ENCODE measurements around a stretch of chr15.

GRCh38 chr15:69679527-69679861 lies 226.9 kb downstream of the RPLP1 start:
- PRO-cap, 2 experiments, result no peak in any of the 2 experiments

- PRO-cap, 2 experiments, result no peak in any of the 2 experiments
Measured at GRCh38 chr15:69997813-69998209, 99.9 kb downstream of the TLE3 start.

GRCh38 chr15:70053521-70054242 lies 44.0 kb downstream of the TLE3 start:
- PRO-cap, 2 experiments, result no peak in any of the 2 experiments

DNA sequence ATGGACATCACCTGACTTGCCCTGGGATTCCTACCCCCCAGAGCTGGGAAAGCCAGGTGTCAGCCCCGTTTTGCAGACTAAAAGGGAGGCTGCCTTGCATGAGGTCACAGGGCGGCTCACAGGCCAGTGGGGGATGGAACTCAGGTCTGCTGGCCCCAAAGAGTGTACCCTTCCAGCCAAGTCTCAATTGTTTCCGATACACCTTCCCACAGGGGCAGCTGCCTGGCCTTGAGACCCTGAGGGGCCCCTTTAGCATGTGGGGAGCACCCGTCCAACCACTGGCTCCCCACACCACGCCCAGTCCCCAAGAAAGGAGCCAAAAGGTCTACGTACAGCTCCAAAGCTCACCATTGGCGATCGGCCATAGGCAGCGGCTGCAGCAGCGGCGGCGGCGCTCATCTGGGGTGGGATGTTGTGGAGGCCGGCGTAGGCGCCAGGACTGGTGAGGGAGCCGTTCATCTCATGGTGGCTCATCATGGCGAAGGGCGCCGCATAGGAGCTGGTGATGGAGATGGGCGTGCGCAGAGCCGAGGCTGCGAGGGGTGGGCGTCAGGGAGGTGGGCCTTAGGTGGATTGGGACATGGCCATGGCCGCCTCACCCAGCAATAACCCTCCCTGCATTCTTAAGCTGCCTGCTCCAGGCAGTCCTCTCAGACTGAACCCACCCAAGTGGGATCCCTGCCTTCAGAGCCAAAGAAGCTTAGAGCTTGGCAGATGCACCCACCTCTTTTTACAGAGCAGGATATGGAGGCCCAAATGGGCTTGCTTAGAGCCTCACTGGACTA lies 40.4 kb downstream of the TLE3 start:
- PRO-cap, 2 experiments, result no peak in any of the 2 experiments

- PRO-cap, 2 experiments, result no peak in any of the 2 experiments
Measured at GRCh38 chr15:70062172-70062985, 35.3 kb downstream of the TLE3 start.

DNA sequence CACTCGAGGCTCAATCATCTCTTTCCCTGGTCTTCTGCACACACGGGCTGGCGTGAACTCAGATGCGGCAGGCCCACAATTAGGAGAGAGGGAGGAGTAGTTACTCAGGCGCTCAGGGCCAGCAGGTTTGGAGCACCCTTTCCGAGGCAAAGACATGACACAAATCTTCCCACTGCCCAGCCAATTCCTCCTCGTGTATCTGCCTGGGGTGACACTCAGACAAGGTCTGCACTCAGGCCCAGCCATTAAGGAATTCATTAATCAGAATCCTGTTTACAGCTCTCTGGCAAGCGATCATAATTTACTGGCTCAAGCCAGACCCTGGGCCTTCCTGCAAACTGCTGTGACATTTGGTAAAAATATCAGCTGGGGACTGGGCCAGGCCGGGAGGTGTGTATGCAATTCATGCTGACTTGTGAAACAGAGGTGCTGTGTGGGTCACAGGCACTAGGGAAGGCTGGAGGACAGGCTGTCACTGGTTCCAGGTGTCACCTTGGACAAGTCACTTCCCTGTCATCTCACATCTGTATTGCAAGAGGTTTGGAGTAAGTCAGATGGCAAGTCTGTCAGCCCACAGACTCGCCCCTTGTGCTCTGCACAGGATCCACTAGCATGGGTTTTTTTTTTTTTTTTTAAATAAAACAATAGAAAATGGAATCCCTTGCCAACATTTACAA lies 68.2 kb upstream of the TLE3 start:
- PRO-cap, 2 experiments, result no peak in any of the 2 experiments

DNA sequence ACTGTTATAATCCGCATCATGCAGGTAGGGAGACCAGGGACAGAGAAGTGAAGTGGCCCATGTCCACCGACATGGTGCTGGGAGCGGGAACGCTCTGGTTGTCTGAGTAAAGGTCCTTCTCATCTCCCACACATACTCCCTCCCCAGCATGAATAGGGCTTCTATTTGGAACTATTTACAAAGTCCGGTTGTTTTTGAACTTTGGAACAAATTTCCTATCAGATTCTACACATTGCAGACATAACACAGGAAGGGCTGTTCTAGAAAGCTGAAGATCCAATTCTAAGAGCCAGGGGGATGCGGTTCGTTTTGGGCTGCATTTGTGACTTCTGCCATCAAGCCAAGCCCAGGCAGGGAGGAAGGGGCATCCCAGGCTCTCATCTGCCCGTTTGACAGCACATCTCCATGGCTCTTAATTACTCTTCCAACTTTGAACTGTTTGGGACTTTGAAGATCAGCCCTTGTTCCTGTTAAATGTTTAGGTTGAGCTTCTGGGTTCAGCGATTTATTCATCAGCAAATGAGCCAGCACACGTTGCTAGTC lies 94.9 kb upstream of the TLE3 start:
- PRO-cap, 2 experiments, result no peak in any of the 2 experiments

DNA sequence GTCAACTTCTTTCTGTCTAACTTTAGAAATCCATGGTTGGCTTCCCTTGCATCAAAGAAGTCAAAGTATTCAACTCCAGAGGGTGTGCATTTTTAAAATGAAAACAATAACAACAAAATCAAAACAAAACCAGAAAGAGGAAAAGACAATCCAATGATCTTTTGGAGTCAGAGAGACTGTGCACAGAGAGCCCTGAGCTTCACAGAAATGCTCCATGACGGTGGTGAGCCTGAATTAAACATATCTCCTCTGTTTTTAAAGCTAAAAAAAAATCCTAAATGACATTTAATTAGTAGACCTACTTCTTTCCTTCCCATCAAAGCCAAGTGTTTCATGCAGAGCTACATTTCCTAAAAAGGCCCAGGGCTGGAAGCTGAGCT lies 230.7 kb upstream of the TLE3 start:
- PRO-cap, 2 experiments, result no peak in any of the 2 experiments

DNA sequence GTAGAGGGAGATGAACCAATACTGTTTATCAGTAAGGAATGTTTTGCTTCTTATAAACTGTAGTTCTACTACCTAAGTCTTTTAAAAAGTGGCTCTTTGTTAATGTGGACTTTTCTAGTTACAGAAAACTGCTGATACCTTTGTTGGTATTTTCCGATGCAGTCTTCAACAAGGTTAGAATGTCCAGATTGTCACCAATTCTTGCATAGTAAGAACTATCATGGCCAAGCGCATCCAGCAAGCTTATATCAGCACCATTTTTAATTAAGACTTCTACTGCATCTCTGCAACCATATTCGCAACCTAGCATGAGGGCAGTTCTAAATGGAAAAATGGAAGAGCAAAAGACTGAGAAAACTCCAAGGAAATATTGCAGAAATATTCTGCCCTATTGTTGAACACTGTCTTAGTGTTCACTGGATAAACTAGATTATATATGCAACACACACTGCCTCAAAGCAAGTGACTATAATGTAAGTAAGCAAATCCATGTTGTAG lies 79.2 kb downstream of the UACA start:
- PRO-cap, 2 experiments, result no peak in any of the 2 experiments

- PRO-cap, 2 experiments, result no peak in any of the 2 experiments
Measured at GRCh38 chr15:70807011-70807549, 43.7 kb upstream of the UACA start.

- PRO-cap, 2 experiments, result no peak in any of the 2 experiments
Measured at GRCh38 chr15:71049001-71049410, 66.3 kb upstream of the THSD4 start.

DNA sequence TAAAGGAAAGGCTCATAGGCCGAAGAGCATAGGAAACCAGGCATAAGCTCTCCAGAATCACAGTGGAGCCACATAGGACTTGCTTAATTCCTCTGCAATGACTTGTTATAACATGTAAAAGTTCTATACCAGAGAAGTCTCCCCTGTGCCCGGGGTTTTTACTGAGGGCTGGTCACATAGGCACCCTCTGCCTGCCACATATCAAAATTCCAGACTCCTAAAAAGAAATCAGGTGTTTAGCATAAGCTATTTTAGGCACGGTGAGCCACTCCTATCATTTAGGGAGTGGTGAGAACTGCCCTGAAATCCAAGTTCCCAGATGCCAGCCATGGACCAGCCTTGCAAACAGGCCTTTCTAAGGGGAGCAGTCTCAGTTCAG lies 130.2 kb downstream of the THSD4 start:
- PRO-cap, 2 experiments, result no peak in any of the 2 experiments

DNA sequence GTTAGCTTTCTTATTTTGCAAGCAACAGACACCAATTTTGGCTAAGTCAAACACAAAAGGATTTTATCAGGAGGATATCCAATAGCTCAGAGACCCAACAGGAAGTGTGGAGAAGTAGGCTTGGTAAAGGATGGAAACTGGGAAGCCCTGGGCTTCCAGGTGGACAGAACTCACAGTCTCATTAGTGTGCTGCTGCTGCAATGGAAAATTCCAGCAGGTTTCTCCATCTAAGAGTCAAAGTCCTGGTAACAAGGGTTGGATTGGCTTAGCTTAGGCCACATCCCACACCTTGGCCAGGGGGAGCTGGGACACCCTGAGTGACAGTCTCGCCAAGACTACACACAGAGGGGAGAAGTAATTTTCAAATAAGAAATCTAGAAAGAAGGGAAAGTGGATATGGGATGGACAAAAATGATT lies 158.5 kb downstream of the THSD4 start:
- PRO-cap, 2 experiments, result no peak in any of the 2 experiments

DNA sequence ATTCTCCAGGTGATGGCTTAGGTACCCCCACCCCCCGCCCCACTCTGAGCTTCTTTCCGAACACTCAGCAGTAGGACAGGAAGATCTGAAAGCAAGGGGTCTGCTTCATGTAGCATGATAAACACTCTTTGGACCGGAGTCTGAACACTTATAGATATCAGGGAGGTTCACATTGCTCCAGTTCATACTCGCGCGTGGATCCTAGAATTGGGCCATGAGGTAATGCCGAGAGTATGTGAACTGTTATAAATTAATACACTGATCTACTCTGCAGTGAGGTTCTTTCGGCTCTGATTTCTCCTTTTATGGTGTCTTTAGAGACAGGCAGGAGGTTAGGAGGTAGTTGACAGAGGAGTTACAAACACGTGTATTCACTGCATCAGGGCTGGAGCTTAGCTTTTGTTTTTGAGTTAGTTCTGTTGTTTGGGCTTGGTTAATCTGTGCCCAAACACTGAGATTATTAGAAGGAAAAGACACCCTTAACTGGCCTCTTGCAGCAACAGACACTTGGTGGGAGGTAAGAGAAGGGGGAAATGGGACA lies 223.0 kb downstream of the THSD4 start:
- PRO-cap, 2 experiments, result no peak in any of the 2 experiments

GRCh38 chr15:71385364-71385652 lies 270.0 kb downstream of the THSD4 start:
- PRO-cap, 2 experiments, result no peak in any of the 2 experiments

GRCh38 chr15:71409432-71410131 lies 294.3 kb downstream of the THSD4 start:
- PRO-cap, 2 experiments, result no peak in any of the 2 experiments

DNA sequence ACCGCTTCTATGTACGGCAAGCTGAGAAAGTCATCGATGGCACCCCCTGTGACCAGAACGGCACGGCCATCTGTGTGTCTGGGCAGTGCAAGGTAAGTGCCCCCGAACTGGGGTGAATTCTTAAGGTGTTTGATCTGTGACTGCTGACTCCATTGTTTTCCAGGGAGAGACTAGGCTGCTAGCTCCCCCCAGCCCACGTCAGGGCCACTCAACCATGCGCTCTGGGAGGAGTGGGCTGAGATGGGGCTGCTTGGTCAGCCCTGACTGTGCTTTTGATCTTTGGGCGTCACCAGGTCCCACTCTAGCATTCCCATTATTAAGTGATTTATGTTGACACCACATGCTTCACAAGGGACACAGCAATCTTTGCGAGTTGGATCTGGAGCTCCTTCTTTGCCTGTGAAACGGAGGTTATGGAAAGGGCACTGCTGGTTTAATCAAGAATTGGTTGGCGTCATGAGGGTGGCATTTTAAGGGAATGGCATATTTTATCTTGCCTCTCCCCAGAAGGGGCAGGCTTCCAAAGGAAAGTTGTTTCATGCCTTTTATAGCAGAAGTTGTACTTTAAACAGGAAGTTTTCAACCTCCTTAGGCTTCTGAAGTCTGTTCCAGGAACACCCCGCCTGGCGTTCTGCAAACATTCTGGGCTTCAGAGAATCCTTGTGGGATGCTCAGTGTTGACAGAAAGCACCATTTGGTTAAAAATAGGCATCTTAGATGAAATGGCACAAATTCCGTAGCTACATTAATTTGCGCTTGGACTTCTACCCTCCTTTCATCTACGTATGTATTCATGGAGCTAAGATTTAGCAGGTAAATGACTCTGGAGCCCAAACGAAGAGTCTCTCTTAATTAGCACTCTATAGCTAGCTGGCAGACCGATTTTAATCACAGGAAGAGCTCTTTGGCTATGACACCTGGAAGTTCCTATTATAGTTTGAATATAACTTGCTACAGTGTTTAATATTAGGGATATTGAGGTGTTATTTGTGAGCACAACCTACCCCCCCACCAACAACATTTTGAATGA lies 296.8 kb downstream of the THSD4 start:
- PRO-cap, 2 experiments, result no peak in any of the 2 experiments

GRCh38 chr15:71485384-71485583 lies 325.1 kb upstream of the NR2E3 start:
- PRO-cap, 2 experiments, result no peak in any of the 2 experiments

DNA sequence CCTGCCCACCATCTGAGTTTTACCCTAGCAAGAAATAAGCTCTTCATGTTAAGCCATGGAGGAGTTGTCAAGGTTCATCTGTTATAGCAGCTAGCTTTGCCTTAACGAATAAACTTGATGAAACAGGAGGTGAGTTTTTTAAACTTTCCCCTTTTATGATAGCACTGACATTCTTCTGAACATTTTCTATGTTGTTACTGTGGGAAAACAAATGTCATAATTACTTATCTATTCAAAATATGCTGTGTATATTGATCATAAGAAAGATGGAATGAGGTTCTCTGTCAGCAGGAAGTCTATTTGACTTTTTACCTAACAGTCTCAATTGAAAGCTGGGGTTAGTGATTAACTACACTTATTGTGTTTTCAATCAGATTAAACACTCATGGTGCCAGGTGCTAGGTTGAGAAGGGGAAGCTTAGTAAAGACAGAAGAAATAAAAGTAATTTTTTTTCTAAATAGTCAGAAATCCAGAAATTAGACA lies 281.1 kb upstream of the NR2E3 start:
- PRO-cap, 2 experiments, result no peak in any of the 2 experiments

DNA sequence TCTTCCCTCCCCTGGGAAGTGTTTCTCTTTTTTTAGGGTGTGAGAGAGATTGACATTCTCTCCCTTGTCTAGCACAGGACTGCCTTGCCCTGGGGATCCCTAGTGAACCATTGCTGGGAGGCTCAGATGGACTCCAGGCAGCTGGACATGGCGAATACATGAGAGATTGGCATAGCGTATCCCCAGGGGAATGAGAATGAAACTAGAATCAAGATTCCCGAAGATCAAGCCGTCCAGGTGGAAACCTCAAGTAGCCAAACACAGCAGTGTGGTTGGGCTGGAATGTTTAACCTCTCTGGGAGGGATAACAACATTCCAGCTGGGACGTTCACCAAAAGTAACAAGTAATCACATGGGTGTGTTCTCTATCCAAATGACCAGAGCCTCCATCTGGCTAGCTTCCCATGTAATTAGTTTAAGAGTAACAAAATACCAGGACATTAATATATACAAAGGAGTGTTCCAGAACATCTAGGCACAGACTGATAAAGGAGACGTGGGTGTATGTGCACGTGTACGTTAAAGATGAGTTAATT lies 118.6 kb upstream of the NR2E3 start:
- PRO-cap, 2 experiments, result no peak in any of the 2 experiments